ENCODE data around the genes SOAT2, RARG and PFDN5.

GRCh38 chr12:53034254-53035257 is 15.3 kb upstream of the TNS2 start:
- PRO-cap: no peak

DNA sequence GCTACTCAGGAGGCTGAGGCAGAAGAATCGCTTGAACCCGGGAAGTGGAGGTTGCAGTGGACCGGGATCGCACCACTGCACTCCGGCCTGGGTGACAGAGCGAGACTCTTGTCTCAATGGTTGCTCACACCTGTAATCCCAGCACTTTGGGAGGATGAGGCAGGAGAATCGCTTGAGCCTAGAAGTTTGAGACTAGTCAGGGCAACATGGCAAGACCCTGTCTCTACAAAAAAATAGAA is 6.5 kb upstream of the TNS2 start:
- PRO-cap: no peak

- PRO-cap: unidirectional peak, plus-strand start at chr12:53045897
Measured at GRCh38 chr12:53044981-53045965, 4.6 kb upstream of the TNS2 start.

DNA sequence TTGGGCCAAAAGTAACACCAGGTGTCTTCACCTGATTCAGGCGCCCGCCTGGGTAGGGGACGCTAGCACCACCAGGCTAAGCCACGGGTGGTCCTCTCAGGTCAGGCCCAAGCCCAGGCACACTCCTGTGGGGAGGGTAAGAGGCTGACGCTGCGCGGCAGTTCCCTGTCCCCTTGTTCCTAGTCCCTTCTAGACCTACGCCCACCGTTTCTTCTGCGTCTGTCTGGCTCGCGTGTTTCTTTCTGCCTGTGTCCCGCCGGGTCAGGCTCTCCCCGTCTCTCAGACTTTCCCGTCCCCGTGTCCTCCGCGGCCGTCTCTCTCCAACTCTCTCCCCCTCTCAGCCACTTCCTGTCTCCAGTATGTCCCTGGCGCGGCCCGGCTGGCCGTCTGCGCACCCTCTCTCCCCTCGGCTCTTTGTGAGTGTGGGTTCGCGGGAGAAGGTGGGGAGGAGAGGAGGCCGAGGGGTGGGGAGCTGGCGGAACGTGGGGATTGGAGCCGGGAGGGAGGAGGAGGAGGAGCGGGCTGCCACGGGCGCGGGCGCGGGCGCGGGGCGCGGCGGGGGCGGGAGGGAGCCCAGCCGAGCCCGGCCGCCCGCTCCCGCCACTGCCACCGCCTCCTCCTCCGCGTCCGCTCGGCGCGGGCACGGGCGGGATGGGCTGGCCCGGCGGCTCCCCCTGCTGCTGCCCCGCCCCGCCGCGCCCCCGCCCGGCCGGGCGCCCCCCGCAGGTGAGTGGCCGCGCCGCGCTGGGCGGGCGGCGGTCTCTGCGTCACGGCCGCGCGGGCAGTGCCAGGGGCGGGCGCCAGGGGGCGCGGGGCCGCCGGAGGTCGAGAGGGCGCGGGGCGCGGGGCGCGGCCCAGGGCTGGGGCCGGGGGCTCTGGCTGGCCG is 3.0 kb upstream of the TNS2 start:
- PRO-cap: bidirectional peak, plus-strand start at position 540 of the sequence, minus-strand start at position 416 of the sequence; bidirectional peak, plus-strand start at position 812 of the sequence, minus-strand start at position 605 of the sequence

DNA sequence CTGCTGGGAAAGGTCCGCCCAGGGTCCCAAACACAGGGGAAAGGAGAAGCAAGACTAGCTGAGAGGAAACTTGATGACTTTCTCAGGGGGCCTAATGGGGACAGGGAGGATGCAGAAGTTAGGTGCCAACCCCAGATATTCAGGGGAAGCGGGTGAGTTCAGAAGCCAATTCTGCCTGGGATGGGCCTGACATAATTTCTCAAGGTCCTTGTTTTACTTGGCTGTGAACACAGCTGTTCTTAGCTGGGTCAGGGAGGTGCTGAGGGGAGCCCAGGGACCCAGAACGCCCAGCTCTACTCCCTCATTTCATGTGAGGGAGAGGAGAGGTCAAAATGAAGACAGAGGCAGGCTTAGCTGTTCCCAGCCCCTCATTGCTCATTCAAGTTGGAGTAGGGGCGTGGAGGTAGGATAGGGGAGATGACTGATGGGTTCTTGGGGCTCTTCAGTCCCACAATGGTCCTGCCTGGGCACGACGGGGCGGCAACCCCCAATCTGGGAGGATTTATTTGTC is 10.5 kb downstream of the SPRYD3 start:
- PRO-cap: no peak

GRCh38 chr12:53098450-53099114 is 1.1 kb downstream of the IGFBP6 start:
- PRO-cap: bidirectional peak, plus-strand start at chr12:53098820, minus-strand start at chr12:53098736

DNA sequence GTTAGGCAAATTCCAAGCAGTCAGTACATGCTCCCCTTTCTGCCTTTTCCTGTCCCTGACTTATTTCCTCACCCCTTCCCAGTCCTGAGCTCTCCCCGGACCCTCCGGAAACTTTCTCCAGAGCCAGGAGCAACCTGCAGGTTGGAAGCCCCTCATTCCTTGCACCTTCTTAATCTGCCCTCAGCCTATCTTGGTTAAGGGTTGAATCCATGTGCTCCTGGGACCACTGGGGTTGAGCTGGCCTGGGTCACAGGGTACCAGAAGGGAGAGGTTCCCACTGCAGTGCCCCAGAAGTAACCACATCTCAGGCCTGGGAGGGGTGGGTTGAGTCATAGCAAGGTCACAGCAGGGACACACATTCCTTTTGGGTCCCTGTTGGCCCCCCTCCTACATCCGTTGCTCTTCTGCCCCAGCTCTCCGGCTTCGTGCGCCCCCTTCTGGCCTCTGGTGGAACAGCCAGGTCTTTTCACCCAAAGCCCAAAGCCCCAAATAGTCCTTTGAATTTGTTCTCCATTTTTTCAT is 1.8 kb downstream of the IGFBP6 start:
- PRO-cap: unidirectional peak, minus-strand start at position 299 of the sequence

DNA sequence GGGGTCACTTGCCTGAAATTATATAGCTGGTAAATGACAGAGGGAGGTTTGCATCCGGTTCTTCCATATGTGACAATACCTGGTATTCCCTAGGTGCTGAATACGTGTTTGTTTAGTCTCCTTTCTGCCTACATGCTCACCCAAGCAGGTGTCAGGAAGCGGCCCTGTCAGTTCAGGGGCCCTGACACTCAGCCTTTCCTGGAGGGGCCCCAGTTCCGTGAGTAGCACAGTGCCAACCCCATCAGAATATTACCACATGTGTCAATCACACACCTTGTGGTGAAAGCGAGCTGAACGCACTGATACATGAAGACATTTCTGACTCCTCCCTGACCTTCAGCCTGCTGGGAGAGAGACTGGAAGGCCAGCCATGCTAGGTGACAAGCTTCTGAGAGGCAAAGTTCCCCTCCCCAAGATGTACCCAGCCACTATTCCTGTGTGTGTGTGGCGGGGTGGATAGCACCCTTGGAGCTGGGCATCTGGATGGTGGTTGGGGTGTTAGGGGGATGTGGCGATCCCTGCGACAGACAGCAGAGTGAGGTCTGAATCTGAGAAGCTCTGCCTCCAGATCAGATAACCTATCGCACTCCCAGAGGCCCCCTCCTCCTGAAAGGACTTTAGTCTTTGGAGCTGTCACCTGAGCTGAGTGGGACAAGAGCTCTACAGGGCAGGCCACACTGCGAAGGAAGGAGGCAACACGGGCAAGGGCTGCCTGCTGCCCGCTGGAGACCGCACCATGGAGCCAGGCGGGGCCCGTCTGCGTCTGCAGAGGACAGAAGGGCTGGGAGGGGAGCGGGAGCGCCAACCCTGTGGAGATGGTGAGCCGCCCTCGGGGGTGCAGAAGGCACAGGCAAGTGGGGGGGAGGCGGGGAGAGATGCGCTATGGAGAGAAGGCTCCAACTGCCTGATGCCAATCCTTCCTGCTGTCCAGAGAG is at the start of gene SOAT2:
Gene SOAT2 (plus strand): TSS at position 645 of the 935 bp plus-strand sequence.
- PRO-cap: no peak

DNA sequence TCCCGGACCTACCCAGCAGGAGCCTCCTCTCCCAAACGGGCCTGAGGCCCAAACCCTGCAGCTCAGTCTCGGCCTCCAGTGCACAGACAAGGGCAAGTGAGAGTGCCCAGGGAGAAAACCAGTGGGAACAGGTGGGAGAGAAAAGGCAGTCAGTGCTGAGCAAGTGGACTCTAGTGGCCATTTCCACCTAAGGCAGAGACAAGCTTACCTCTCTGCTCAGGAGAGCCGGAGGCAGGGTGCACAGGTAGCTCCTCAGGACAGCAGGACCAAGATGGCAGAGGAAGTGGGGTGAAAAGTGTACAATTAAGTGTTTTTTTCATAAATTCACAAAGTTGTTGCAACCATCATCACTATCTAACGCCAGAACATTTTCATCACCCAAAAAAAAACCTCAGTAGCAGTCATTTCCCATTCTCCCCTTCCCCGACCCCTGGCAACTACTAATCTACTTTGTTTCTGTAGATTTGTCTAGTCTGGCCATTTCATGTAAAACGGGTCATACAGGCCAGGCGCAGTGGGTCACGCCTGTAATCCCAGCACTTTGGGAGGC is 6.9 kb upstream of the ZNF740 start:
- PRO-cap: no peak

DNA sequence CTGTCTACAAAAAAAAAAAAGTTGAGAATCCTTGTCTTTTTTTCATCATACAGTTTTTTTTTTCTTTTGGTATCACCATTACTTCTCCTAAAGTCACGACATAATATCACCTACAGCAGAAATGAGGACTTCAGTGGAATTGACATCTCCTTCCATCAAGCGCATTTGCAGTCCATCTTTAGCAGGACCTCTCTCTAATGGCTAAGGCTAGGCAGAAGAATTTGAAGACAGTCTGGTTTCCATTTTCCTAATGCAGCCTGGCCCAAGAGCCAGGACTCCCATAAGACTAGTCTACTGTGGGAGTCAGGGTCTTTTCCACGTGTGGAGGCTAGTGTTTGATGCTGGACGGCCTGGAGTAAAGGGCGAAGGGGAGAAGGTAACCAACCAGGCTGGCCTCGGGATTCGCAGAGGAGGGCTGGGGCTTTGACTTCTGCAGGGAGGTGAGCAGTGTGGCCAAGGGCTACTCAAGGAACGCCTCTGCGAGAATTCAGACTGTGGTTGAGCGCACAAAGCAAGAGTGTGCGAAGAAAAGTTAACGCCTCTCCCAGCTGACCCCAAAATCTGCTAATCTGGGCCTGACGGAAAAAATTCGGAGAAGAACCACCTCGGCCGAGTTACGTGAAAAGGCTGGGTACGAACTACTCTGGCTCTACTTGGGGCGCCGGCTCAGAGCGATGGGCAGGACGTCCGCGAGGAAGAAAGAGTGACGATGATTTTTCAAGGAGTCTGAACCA is 692 bp upstream of the ZNF740 start:
- PRO-cap: no peak

DNA sequence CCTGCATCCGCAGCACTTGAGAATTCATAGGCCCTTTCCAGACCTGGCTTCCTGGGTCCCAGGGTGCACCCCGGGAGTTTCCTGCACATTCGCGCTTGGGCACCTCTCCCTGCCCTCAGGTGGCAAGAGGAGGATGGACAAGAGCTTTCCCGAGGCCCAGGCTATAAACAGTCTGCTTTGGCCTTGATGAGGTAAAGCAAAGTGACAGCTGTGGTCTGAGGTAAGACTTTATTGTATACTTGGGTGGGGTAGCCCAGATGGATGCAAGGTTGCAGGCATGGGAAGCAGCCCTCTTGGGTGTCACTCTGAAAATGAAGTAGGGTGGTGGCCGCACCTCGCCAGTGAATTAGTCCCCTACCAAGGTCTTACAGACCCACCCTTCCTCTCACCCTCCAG is 10.4 kb upstream of the CSAD start:
- PRO-cap: no peak

DNA sequence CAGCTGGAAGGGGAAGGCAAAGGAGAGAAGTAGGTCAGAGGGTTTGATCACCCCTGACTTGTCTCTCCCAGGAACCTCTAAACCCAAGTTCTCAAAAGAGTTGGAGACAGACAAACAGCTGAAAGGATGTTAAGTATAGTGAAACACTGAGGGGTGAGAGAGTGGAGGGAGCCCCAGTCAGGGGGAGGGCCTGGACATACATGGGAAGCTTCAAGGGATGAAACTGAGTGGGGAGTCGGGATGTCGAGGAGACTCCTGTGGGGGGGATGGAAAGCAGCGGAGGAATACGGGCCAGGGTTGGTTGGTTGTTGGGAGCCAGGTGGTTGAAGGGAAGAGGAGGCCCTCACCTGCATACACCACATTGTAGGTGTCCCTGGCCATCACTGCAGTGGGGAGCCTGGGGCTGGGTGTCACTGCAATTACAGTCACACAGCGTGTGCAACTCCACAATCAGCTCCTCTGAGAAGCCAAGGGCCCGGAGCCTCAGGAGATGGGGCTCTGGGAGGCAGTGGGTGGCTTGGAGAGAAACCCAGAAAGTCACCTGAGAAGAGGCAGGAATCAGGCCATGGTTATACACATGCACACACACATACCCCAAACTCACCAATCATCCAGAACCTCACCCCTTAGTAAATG is 12.8 kb upstream of the CSAD start:
- PRO-cap: no peak

DNA sequence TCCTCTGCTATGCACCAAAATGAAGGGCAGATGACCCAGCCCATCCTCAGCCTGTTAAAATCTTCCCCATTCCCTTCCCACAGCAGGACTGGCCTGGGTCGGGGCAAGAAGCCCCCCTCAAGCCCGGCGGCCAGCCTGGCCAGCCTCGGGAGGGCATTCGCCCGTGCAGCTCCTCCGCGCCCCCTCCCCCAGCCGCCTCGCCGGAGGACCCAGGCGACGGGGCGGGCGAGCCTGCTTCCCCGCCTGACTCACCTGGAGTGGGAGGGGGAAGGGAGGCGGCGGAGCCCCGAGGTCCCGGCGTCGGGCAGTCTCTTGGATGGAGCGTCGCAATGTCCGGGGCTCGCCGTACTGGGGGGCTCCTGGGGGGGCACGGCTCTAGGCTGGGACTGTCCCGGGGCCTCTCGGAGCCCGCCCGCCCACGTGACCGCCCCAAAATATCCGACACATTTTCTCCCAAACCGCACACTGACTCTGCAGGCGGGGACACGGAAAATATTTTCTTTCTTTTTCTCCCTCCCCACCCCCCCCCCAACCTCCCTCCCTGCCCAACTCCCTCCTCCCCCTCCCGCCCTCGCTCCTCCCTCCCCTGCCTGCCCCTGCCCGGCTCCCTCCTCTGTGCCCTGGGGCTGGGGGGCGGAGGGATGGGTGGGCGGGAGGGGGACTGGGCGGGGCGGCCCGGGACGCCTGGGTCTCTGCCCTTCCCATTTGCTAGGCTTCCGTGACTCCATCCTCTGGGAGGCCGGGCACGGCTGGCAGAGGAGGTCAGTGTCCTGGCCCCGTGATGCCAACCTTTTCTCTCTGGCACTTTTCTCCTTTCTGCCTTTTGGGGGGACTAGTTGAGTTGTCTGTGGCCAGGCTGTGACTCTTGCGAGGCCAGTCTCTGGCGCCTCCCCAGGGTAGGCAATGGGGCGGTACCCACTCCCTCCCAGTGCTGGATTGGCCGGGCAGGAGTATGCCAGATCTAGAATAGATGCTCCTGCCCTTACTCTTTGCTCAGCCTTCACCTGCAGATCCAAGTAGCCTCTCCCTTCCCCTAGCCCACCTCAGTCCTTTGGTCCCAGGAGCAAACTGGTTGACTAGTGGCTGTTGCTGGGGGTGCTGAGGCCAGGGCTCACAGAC is at the start of gene RARG:
Gene RARG (minus strand): TSS at position 488 of the 1,119 bp plus-strand sequence.
- PRO-cap: bidirectional peak, plus-strand start at position 255 of the sequence, minus-strand start at position 254 of the sequence; bidirectional peak, plus-strand start at position 765 of the sequence, minus-strand start at position 467 of the sequence

DNA sequence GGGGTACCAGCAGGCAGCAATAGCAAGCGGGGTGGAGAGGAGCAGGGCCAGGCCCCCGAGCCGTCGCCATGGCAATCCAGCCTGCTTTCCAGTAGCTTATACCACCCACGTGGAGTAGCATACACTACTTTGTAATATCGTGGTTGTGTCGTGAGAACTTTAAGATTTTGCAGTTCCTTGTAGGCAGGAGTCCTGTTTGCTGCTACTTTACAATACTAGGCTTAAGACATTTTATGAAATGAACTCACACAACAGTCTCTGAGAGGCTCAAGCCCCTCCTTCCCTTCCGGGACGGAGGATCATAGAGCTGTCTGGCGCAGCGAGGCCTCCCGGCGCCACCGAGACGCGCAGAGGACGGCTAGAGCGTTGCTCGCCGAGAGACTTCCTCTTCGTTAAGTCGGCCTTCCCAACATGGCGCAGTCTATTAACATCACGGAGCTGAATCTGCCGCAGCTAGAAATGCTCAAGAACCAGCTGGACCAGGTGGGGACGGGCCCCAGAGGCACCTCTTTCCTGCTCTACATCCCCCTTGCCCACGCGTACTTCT is at the start of gene PFDN5:
Gene PFDN5 (plus strand): TSS at position 386 of the 547 bp plus-strand sequence.
- PRO-cap: bidirectional peak, plus-strand start at position 341 of the sequence, minus-strand start at position 281 of the sequence

GRCh38 chr12:53323916-53324419 is 2.6 kb upstream of the AAAS start:
- PRO-cap: no peak

GRCh38 chr12:53443474-53443884 is 1.9 kb downstream of the PRR13 start:
- PRO-cap: no peak

DNA sequence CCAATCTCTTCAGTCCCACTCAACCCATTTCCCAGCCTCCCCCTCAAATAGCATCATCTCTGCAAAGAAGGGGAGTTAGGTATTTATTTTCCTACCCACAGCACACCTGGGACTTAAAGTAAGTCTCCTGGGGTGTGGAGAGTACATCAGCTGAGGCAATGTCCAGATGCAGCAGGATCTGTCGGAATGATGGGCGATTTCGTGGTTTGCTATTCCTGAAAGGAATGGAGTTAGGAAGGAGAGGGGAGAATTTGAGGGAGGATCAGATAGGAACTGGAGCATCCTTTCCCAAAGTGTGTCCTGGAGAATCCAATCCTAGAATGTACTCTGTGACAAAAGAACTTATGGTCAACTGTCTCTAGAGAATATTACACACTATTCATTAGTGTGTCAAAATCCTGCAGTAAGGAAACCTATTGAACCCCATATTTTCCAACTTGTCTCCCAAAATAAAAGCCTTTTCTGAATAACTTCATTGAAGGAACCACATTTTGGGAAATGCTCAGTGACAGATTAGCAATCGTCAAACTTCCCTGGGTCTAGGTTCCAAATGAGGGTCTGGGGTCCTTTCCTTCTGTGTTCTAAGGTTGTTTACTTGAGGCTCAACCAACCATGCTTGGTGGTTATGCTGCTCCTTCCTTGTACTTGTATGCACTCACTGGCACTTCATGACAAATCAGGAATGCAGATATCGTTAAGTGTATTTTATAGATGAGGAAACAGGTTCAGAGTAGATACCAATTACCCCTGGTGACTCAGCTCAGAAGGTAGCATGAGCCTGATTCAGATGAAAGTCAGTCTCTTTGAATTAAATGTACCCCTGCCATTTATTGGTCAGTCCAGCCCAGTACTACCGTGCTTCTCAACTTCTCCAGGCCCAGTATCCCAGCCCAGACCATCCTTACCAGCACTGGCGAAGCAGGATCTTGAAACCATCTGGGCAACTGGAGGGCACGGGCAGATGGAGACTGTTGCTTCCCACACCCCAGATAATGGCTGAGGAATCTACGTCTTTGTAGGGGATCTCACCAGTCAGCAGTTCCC is 14.8 kb downstream of the MAP3K12 start:
- PRO-cap: no peak

GRCh38 chr12:53505147-53505749 is 2.0 kb downstream of the NPFF start:
- PRO-cap: no peak

DNA sequence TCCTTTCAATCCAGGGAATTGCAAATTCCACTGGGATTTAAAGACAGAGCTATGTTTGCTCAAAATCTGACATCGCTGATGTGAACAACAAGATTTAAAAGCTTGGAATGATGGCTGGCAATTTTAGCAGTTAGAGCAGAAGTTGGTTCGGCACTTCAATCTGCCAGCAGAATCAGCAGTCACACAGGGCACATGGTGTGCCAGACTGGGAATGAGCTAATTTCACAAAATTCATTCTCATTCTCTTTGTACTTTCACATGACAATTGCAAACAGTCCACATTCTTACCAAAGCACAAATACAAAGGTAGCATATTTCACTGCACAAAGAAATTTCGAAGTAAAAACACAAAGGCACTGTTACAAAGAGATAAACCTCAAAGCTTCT is 34.2 kb downstream of the ATF7 start:
- PRO-cap: no peak

- PRO-cap: no peak
Measured at GRCh38 chr12:53806502-53806909, 79.3 kb upstream of the CALCOCO1 start.